Cytotoxic T cell (primary cell): ENCODE measurements around the gene TTC21B.

- PRO-cap, 2 experiments, result no peak in any of the 2 experiments
Observed at GRCh38 chr2:165293733-165294189, 54.5 kb downstream of the SCN2A start.

DNA sequence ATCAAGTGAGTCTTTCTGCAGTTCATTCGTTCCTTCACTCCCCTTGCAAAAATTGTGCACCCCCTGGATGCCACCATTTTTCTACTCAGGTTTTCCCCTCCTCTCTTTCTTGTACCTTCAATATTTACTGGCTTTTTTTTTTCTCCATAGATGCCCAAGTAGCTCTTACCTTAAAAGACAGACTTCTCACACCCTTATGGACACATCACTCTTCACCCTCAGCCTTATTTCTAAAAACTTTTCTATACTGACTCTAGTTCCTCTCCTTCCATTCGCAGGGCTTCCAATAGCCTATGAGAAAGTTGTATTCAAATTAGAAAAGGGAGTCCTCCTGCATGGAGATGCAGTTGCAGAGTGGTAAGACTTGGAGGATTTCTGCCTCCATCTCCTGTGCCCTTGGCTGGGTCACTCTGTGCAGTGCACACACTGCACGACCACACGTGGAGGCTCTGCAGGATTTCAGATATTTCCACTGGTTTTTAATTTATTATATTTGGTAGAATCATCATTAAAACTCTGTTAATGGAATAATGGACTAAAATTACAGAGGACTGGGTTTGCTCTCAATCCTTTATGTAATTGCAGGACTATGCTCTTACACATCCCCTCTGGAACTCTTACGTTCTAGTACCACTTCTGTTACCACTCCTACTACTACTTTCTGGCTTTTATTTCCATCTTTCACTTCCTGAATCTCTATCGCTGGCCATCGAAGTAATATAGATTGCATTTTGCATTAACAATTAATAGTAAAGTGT, 74.8 kb upstream of the GALNT3 start:
- PRO-cap, 2 experiments, result no peak in any of the 2 experiments

DNA sequence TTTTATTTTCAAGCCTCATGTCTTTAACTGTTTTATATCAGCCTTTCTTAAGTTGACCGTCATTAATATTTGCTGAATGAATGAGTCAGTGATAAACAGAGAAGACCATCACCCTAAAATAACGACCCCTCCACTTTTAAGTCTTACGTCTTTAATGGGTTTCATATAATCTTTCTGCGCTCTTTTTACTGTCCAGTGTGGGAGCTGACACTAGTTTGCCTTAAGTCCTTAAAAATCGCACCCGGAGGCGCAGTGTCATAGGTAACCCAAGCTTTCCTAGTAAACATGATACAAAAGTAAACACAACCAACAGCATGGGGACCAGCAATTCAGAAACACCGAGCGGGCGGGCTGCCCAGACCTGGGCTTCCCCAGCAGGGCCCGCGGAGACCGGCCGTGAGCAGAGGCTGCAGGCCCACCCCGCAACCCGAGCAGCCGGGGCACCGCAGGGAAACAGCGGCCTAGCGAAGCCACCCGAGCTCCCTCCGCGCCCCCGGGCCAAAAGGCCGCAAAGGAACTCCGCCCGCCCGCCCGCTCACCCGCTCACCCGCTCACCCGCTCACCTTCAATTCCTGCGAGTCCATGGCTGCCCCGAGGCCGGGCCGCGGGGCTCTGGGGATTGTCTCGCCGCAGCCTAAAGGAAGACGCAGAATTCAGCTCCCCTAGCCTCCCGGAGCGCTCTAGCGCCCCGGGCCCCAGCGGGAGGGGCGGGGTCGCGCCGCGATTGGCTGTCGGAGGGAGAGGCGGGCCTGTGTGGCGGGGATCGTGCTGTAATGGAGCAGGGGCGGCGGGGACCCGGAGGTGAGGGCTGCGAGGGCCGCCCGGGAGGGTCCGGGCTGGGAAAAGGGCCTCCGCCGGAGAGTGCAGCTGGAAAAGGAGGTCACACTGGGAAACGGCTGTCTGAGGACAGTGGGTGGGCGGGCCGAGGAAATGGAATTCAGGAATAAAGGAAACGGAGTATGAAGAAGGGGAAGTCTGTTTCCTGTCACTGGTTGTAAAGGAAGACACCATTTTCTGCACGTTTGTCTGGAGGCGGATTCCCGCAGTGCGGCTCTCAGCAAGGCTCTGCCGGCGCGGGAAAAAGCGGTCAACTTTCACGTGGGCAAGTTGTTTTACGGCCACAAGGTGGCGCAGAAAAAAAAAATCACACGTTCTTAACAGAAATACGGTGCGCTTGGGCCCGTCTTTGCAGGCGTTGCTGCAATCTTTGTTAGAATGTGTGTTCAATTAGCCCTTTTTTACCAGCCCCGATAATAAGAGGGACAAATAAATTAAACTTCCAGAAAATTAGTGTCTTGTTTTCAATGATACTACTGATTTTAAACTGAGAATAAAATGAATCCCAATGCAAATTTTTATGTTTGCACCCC, at the start of gene TTC21B:
Gene TTC21B (minus strand): TSS at position 655 of the 1,370 bp plus-strand sequence.
- PRO-cap, 2 experiments, result peak in 2 of 2 experiments; most common plus-strand start position 332 of the sequence (in 1); most common minus-strand start position 655 of the sequence (in 2)

DNA sequence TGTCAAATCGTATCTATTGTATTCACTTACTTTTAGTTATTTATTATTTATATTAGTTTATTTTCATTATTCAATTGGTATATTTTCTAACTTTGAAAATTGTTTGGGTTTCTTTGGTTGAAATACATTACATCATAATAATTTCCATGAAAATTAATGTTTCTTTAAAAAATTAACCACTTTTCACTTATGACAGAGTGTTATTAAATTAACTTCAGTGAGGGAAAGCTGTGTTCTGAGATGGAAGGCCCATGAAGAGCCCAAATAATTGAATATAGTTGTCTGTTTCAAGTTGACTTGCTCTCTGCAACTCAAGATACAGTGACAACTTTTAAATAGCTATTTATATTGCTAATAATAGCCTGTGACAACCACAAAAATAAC, 167.2 kb upstream of the SCN7A start:
- PRO-cap, 2 experiments, result no peak in any of the 2 experiments

DNA sequence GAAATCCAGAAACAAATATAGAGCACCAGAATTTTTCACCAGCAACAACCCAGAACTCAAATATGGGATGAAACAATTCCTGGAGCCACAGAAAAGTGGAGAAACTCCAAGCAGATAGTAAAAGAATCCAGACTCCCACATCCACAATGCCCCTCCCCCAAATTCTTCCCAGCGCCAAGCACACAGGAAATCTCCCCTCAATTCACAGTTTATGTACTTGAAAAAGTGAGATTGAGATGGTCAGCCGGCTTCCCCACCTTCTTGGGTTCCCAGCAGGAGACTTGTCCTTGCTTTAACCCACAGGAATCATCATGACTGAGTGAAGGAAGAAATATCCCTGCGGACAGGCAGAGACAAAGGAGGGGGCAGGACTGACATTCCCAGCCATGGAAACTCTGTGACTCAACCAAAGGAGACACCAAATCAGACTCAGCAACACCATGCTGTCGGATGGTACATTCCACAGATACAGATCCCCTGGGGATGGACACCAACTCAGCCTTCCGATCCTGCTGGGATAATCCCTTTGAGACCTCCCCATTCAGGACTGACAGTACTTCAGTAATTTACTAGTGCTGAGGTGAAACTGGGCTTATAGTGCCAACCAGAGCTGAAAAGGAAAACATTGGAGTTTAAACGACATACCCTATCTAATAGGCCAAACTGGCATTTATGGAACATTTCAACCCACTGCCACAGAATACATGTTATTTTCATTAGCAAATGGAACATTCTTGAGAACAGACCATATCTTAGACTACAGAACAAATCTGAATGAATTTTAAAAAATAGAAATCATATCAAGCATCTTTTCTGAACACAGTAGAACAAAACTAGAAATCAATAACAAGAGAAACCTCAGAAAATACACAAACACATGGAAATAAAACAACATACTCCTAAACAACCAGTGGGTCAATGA, 113.8 kb downstream of the B3GALT1 start:
- PRO-cap, 2 experiments, result no peak in any of the 2 experiments

- PRO-cap, 2 experiments, result no peak in any of the 2 experiments
Observed at GRCh38 chr2:167827413-167827756, 420.0 kb downstream of the STK39 start.

DNA sequence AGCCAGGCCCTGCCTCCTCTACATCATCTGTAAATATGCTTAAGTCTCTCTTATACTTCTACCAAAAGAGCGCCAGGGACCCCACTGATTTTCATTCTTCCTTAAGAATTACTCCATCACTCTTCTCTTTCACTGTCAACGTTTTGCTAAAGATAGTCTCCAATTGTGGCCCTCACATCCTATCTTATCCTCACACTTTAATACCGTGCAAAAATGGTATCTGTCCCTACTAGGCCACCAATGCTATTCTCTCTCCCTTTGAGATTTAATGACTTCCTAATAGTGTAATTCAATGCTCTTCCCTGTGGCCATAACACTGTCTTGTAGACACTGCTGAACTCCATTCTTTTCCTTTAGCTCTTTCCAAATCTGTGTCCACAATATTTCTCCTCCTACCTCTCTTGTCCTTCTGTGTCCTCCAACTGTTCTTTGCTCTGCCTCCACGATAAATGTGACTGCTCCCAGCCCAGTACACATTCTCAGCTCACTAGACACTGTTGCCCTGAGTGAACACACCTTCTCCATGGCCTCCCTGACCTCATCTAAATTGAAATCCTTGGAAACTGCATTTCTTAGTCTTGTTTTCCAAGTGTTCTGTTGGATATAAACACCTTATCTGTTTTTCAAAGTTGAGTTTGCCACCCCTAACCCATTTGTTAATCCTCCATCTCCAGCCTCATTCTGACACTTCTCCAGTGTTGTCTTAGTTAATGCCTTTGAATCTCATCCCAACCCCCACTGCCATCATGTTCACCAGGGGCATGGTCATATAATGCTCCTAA, 165.0 kb downstream of the STK39 start:
- PRO-cap, 2 experiments, result no peak in any of the 2 experiments

GRCh38 chr2:168248471-168248715, 998 bp upstream of the STK39 start:
- PRO-cap, 2 experiments, result no peak in any of the 2 experiments

DNA sequence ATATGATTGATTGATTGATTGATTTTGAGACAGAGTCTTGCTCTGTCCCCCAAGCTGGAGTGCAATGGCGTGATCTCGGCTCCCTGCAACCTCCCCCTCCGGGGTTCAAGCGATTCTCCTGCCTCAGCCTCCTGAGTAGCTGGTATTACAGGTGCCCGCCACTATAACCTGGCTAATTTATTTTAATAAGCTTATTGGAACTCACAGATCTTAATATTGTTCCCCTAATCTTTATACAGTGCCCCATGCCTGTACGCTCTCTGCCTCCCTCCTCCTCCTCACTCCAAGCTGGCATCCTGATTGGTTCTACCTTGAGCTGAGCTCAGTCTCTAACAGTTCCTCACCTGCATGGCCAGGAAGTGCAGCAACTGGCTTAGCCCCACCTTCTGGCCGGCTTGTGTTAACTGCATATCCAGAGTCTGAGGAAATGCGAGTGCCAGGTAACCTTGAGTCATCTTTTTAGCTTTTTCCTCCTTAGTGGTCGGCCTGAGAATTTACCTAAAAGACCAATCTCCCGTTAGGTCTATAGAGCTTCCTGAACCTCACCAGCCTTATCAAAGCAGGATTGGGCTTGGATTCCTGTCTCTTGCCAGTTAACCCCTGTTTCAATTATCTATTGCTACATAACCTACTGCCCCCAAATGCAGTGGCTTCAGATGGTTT, 89.4 kb upstream of the STK39 start:
- PRO-cap, 2 experiments, result no peak in any of the 2 experiments

- PRO-cap, 2 experiments, result no peak in any of the 2 experiments
Observed at GRCh38 chr2:168456825-168457321, 801 bp downstream of the CERS6 start.

GRCh38 chr2:168460457-168460958, 4.4 kb downstream of the CERS6 start:
- PRO-cap, 2 experiments, result no peak in any of the 2 experiments

- PRO-cap, 2 experiments, result no peak in any of the 2 experiments
Observed at GRCh38 chr2:168560597-168561538, 104.8 kb downstream of the CERS6 start.

- PRO-cap, 2 experiments, result no peak in any of the 2 experiments
Observed at GRCh38 chr2:168734044-168734777, 68.2 kb upstream of the NOSTRIN start.

DNA sequence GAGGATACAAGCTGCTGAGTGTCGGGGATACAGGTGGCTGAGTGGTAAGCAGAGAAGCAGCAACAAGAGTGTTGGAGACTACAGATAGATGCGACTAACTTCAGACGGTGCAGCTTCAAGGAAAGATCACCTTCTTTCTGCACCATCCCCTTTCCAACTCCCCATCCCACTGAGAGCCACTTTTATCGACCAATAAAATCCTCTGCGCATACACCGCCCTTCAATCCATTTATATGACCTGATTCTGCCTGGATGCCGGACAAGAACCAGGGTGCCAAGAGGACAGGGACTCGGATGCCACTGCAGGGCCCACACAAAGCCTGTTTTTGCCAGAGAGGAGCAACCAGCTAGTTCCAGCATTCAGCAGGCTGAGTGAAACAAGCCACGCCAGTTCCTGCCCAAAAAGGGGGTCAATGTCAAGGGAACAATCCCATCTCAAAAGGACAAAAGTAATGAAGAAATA, 22.8 kb upstream of the NOSTRIN start:
- PRO-cap, 2 experiments, result no peak in any of the 2 experiments

DNA sequence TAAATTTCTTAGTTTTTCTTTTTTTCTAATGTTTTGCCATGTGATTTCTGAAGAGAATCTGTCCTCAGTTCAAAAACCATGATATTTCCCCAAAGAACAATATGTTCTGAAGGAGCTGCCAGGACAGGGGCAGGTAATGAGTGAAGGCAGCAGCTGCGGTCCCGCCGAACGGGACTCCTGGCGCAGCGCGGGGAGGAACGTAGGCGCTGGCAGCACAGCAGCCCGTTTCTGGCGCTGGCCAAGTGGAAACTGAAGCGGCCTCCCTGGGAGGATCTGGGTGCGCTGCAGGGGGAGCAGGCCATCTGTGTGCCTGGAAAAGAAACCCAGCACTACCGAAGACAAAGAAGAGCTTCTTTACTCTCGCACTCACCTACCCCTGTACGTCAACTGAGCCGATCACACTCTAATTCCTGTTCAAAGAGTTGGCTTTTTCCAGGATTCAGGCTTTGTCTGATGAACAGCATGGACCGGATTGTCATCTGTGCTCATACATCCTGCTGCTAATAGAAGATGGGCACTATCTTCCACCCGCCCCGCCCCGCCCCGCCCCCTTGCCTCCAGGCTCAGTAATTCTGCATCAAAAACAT, 11.8 kb downstream of the G6PC2 start:
- PRO-cap, 2 experiments, result no peak in any of the 2 experiments

- PRO-cap, 2 experiments, result no peak in any of the 2 experiments
Observed at GRCh38 chr2:169034910-169035353, 3.8 kb upstream of the ABCB11 start.

DNA sequence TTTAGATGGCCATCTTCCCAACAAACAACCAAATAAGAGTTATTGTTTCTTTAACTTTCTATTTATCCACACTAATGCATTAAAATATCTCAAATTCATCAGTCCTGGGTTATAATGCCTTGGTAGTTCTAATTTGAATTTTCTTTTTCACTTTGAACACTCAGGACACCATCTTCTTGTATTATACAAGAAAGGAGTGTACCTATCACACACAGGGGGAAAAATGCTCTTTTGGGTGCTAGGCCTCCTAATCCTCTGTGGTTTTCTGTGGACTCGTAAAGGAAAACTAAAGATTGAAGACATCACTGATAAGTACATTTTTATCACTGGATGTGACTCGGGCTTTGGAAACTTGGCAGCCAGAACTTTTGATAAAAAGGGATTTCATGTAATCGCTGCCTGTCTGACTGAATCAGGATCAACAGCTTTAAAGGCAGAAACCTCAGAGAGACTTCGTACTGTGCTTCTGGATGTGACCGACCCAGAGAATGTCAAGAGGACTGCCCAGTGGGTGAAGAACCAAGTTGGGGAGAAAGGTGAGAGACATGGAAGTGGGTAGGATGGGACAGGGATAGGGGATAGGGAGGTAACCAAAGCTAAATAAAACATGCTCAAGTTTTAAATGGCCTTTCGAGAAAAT, 12.1 kb downstream of the DHRS9 start:
- PRO-cap, 2 experiments, result no peak in any of the 2 experiments

- PRO-cap, 2 experiments, result no peak in any of the 2 experiments
Observed at GRCh38 chr2:169363386-169364012, 1.2 kb upstream of the LRP2 start.

DNA sequence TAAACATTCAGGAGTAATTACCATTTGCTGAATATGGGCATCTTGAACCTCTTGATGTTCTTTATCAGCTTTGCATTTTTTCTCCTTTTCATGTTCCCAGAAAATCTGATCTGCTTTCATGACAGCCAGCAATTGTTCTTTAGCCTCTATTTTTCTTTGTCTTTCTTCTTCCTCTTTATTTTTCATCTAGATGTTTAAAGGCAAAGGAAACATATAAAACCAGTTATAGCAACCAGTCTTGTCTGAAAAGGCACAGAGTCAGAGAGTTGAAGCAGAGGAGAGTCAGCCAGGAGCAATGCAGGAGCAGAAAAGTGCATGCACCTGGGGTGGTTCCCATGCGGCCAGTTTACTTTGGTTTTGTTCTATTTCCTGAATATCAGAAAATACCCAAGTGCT, 45.0 kb downstream of the CFAP210 start:
- PRO-cap, 2 experiments, result no peak in any of the 2 experiments

DNA sequence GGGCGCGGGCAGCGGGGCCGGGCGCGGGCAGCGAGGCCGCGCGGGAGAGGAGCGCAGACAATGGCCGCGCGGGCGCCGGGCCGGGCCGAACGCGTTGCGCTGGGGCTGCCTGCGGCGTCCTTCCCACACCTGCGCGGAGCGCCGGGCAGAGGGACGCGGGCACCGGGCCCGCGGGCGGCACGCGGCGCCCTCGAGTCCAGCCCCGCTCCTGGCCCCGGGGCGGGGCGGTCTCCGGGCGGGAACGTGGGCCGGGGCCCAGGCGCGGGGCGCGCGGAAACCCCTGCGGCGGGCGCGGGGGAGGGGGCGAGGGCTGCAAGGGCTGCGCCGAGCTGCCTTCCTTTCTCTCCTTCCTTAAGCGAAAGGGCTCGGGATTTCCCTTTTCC, 522 bp downstream of the KLHL23 start:
- PRO-cap, 2 experiments, result no peak in any of the 2 experiments